Adrenal gland (tissue), 7 donors: ENCODE data around the gene MASTL.

DNA sequence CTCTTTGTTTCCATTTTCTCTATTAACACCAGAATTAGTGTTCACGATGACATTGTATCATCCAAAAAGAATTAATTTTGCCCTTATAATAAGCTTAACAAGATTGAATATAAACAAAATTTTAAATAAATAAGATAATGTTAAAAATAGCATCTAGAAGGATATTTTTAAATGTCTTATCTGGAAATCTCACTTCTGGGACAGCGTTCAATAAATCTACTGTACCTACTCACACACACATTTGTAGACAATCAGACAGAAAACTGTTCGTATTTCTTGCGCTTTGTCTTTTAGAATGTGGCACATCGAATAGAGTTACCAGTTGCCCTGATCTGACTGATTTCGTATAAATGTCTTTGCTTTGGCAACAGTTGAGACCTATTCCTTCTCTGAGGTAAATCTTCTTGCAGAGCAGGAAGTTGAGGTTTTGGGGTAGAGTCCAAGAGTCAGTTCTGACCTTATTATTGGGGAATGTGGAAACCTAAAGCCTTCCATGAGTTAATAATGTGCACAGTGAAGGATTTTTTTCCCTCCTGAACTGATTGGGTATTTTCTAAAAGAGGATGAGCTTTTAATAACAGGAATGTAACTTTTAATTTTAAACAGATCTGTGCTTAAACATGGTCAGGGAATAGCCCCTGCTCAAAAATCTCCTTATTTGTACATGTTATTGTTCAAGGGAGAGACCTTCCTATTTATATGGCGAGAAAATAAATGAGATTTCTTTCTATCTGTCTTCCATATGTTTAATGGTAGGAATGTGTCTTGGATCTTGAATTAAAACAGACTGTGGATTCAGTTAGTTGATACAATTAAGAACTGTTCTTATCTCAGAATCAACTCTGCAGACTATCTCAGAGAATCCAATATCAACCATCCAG, 135.4 kb downstream of the KIAA1217 start:
- PRO-cap, 3 experiments = no peak in any of the 3 experiments
- RAMPAGE, long total RNA, 4 experiments = no peak in any of the 4 experiments
- RRBS = no CpG with 5 or more reads among the region's 7 CpGs

- PRO-cap, 3 experiments = no peak in any of the 3 experiments
- RAMPAGE, long total RNA, 4 experiments = no peak in any of the 4 experiments
- RRBS = no CpG with 5 or more reads among the region's 3 CpGs
These were observed 1.4 kb downstream of the ARHGAP21 start for GRCh38 chr10:24722429-24722496.

DNA sequence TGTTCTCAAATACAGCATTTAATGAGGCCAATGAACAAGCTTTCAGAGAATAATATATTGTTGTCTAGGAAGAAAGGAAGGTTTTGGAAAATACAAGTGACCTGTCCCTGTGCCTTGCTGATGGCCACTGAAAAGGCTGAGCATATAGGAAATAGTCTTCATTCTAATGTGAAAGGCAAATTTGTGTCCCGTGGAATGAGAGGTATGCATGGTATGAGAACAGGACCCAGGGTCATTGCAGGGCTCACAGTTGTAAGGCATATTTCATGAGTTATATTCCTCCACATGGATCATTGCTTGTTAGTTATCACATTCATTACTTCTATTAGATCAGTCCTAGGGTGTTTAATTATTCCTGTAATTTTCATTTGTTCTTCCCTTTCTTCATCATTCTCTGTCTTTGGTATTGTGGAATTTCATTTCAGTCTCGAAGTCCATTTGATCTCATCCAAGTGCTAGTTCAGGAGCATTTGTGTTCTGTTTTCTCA, 39.3 kb upstream of the ARHGAP21 start:
- PRO-cap, 3 experiments = no peak in any of the 3 experiments
- RAMPAGE, long total RNA, 4 experiments = no peak in any of the 4 experiments
- RRBS = no CpG with 5 or more reads among the region's 2 CpGs

- PRO-cap, 3 experiments = peak in 3 of 3 experiments; most common plus-strand start chr10:24873474 (in 1); most common minus-strand start chr10:24873354 (in 3)
- RAMPAGE, long total RNA, 4 experiments = no peak in any of the 4 experiments
- RRBS = no CpG with 5 or more reads among the region's 4 CpGs
These were observed 79.1 kb downstream of the PRTFDC1 start for GRCh38 chr10:24873116-24873853.

- PRO-cap, 3 experiments = no peak in any of the 3 experiments
- RAMPAGE, long total RNA, 4 experiments = no peak in any of the 4 experiments
- RRBS = no CpG with 5 or more reads among the region's 5 CpGs
These were observed 6.2 kb upstream of the PRTFDC1 start for GRCh38 chr10:24958576-24959025.

DNA sequence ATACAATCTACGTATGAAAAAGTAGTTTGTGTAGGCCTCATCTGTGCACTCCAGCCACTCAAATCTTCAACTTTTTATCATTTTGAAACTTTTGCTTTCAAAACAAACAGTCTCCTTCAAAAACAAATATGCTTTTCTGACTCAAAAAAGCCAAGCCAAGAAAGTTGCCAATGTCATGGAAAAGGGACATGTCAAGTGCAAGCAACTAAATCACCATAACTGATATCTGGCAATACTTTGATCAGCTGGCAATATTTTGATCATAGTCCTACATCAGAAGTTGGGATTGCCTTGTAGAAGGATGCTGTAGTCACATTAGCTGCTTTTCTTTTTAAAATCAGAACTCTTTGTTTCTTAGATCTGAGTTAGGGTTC, 13.2 kb downstream of the THNSL1 start:
- PRO-cap, 3 experiments = no peak in any of the 3 experiments
- RAMPAGE, long total RNA, 4 experiments = no peak in any of the 4 experiments
- RRBS = no CpG with 5 or more reads among the region's 1 CpG

DNA sequence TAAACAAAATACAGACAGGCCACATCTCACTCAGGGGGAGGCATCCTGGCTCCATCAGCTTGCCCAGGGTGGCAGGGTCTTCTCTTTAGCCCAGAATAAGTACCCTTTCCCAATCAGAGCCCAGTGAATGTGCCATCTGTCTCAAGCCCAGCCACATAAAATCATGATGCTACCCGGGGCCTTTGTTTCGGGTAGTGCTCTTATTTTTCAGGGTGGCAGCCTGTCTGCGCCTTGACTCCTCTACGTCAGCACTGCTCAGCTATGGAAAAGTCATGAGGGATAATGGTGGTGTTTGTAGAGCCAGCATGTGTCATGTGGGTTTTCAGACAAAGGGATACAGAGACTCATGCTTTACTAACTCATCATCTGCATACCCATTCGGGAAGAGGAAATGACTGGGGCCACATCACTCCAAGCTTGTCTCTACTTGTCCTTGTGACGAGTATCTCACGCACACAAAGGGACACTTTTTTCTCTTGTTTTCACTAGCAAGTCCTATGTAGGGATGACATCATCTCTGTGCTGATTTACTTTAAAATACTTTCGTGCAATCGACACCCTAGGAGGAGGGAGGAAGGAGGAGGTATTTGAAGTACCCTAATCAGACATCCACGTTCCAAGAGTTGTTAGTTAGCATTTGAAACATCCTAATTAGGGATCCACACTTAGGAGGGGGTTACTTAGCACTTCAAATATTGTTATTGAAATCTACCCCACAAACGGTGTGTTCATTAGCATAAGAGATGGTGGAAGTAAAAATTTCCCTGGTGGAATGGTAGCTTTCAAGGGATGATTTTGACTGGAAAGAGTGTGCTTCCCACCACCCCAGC, 51.8 kb downstream of the THNSL1 start:
- PRO-cap, 3 experiments = no peak in any of the 3 experiments
- RAMPAGE, long total RNA, 4 experiments = no peak in any of the 4 experiments
- RRBS = no CpG with 5 or more reads among the region's 11 CpGs

- PRO-cap, 3 experiments = no peak in any of the 3 experiments
- RAMPAGE, long total RNA, 4 experiments = no peak in any of the 4 experiments
- RRBS = no CpG with 5 or more reads among the region's 8 CpGs
These were observed 49.4 kb downstream of the APBB1IP start for GRCh38 chr10:26487460-26487996.

- PRO-cap, 3 experiments = peak in 1 of 3 experiments; most common plus-strand start chr10:26556280 (in 1); most common minus-strand start chr10:26556118 (in 1)
- RAMPAGE, long total RNA, 4 experiments = no peak in any of the 4 experiments
- RRBS = no CpG with 5 or more reads among the region's 10 CpGs
These were observed 117.7 kb downstream of the APBB1IP start for GRCh38 chr10:26555630-26556493.

- PRO-cap, 3 experiments = no peak in any of the 3 experiments
- RAMPAGE, long total RNA, 4 experiments = no peak in any of the 4 experiments
- RRBS = no CpG with 5 or more reads among the region's 1 CpG
These were observed 125.9 kb upstream of the PDSS1 start for GRCh38 chr10:26571592-26571987.

DNA sequence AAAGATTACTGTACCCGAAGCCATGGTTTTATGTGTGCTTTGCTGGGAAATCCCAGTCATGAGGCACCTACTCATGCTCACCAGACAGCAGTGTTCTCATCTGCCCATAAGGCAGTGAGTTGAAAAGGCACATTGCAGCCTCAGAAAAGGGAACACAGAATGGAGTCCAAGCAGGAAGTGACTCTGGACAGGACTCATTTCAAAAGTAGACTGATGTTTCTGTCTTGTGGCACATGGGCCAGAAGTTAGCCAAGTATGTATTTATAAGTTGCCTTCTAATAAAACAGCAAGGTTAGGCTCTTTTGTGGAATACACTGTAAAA, 40.2 kb downstream of the PDSS1 start:
- PRO-cap, 3 experiments = no peak in any of the 3 experiments
- RAMPAGE, long total RNA, 4 experiments = no peak in any of the 4 experiments
- RRBS = no CpG with 5 or more reads among the region's 1 CpG

DNA sequence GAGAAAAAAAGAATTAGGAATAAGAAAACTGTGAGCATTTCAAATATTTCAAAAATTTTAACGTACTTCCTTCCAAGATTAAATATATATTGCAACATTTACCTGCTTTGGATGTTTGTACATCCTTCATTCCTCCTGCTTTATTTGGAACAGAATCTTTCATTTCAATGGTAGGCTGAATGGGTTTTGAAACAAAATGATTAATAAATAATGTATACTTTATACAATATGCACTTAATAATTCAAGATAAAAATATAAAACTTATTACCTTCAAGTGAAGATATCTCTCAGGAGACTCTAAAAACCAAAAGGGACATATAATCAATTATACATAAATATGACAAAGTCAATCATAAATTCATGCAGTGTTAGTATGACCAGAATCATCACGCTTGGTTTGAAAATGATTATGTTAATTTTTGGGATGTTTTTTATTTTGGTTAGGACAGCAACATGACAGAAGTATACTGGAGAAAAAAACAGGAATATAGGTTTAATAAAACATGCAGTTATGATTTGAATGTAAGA, 40.0 kb downstream of the ANKRD26 start:
- PRO-cap, 3 experiments = no peak in any of the 3 experiments
- RAMPAGE, long total RNA, 4 experiments = no peak in any of the 4 experiments
- RRBS = no CpG with 5 or more reads among the region's 2 CpGs

DNA sequence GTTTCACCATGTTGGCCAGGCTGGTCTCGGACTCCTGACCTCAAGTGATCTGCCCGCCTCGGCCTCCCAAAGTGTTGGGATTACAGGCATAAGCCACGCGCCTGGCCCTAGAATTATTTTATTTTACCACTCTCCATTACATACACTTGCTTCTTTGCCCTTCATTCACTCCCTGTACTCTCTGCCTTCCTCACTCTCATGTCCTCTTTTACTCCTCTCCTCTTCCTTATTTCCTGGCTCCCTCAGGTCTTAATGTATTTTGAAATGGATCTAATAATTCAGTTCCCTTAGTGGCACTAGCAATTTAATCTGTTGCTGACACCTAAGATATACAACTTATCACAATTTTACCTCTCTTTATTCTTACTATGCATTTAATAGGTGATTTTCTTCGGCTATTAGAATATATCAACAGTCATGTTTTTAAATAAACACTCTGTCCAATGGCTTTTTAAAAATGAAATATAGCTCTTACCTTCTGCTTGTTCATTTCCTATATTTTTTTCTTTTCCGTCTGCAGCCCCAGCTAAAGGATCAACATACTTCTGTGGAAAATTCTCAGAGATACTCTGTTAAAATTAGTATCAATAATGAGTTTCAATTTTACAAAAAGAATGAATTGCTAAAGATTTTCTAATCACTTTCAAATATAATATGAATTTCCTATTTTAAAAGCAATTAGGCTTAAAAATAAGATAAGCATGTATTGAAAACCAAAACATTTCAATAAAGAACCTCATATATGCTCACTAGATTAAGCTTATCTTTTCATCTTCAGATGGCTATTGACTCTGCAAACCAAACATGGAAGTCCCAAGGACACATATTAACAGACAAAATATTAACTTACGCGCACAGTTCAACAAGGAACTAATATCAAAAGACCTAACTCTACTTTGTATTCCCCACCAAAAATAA, 36.5 kb downstream of the ANKRD26 start:
- PRO-cap, 3 experiments = no peak in any of the 3 experiments
- RAMPAGE, long total RNA, 4 experiments = no peak in any of the 4 experiments
- RRBS = no CpG with 5 or more reads among the region's 9 CpGs

- PRO-cap, 3 experiments = peak in 2 of 3 experiments; most common minus-strand start chr10:27101052 (in 2)
- RAMPAGE, long total RNA, 4 experiments = no peak in any of the 4 experiments
- RRBS = no CpG with 5 or more reads among the region's 15 CpGs
These were observed 671 bp upstream of the ANKRD26 start for GRCh38 chr10:27100887-27101443.

GRCh38 chr10:27154811-27155525, at the start of gene MASTL:
MASTL (plus strand) TSS chr10:27155352.
- PRO-cap, 3 experiments = peak in 3 of 3 experiments; most common plus-strand start chr10:27154965 (in 3); most common minus-strand start chr10:27155016 (in 3)
- RAMPAGE, long total RNA, 4 experiments = start-site peak on the plus strand in 1 of 4 experiments, at chr10:27155296-27155416 at its widest, 11 reads per replicate
- RRBS = no CpG with 5 or more reads among the region's 55 CpGs

GRCh38 chr10:27241786-27242491, 1.3 kb upstream of the ACBD5 start:
- PRO-cap, 3 experiments = peak in 3 of 3 experiments; most common plus-strand start chr10:27242218 (in 2); most common minus-strand start chr10:27241856 (in 3)
- RAMPAGE, long total RNA, 4 experiments = start-site peak on the plus strand in 1 of 4 experiments, at chr10:27242186-27242241 at its widest, 12 reads per replicate; start-site peak on the minus strand in 4 of 4 experiments, at chr10:27242062-27242115 at its widest, 23 to 271 reads per replicate
- RRBS = 1% methylated on average over 33 of the region's 54 CpGs

DNA sequence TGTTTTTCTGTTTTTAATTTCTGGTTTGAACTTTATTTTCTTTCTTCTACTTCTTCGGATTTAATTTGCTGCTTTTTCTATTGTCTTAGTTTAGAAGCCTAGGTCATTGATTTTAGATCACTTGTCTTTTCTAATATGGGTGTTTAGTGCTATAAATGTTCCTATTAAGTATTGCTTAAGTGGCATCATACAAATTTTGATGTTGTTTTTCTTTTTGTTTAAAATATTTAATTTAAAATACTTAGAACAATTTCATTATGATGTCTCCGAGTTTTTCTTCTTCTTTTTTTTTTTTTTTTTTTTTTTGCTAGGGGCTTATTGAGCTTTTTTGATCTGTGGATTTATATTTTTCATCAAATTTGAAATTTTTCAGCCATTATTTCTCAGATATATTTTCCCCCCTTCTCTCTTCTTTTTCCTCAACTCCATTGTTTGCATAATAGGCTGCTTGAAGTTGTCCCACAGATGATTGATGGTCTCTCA, 18.9 kb downstream of the RAB18 start:
- PRO-cap, 3 experiments = no peak in any of the 3 experiments
- RAMPAGE, long total RNA, 4 experiments = no peak in any of the 4 experiments
- RRBS = no CpG with 5 or more reads among the region's 2 CpGs

DNA sequence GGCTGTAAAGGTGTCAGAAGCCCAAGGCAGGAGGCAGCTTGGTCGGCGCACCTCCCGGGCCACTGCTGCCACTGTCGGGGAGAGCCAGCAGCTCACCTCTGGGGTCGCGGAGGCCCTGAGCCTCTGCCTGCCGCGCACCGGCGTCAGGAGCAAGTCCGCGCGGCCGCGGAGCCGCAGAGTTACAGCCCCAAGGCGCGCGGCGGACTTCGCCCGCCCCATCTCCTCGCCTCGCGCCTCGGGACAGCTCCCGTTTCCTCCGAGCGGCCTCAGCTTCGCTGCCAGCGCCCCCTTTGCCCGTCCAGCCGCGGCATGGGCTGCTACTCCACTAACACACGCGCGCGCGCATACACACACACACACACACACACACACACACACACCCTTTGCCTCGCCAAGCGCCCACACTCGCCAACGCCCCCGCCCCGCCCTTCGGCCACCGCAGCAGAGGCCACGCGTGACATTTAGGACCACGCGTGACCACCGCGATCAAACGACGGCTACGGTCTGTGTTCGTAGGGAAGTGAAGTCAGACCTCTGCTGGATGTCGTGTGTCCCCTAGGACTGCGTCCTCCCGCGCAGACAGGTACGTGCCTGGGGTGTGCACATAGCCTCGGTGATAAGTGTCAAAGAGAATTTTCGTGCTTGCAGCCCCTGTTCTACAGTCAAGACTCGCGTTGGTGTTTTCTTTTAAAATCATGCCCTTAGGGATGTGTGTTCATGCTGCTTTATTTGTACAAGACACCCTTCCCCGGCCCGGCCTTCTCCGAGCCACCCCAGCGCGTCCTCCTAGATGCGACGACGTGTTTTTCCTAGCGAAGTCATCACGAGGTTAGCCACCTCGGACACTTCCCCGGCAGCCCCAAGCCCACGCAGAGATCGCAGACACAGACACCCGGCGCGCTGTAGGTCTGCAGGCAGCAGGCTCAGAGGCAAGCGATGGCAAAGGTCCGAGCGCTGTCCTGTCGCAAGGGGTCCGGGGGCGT, 962 bp downstream of the MKX start:
- PRO-cap, 3 experiments = no peak in any of the 3 experiments
- RAMPAGE, long total RNA, 4 experiments = no peak in any of the 4 experiments
- RRBS = 9% methylated on average over 20 of the region's 89 CpGs

DNA sequence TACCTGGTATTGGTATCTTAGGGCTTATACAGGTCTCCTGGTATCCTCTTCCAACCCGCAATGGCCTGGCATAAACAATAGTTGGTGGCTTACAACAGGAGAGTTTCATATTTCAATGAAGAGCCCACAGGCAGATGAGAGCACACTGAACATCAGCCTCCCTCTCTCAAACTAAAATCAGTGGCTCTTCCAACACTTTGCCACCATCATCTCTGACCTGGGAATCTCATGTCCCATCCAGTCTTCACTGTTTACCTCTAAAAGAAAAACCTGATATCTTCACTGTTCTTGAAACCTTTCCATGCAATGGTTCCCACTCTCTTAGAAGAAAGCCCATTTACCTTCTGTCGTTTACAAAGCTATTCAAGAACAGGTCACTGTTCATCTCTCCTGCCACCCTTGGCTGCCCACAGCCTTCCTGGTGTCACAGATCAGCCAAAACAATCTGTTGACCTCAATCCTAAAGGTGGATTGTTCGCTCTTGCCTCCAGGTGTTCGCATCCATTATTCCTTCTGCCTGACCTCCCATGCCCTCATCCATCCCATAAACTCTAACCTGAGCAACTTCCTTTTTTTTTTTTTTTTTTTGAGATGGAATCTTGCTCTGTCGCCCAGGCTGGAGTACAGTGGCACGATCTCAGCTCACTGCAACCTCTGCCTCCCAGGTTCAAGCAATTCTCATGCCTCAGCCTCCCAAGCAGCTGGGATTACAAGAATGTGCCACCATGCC, 106.1 kb downstream of the MPP7 start:
- PRO-cap, 3 experiments = no peak in any of the 3 experiments
- RAMPAGE, long total RNA, 4 experiments = no peak in any of the 4 experiments
- RRBS = no CpG with 5 or more reads among the region's 6 CpGs

DNA sequence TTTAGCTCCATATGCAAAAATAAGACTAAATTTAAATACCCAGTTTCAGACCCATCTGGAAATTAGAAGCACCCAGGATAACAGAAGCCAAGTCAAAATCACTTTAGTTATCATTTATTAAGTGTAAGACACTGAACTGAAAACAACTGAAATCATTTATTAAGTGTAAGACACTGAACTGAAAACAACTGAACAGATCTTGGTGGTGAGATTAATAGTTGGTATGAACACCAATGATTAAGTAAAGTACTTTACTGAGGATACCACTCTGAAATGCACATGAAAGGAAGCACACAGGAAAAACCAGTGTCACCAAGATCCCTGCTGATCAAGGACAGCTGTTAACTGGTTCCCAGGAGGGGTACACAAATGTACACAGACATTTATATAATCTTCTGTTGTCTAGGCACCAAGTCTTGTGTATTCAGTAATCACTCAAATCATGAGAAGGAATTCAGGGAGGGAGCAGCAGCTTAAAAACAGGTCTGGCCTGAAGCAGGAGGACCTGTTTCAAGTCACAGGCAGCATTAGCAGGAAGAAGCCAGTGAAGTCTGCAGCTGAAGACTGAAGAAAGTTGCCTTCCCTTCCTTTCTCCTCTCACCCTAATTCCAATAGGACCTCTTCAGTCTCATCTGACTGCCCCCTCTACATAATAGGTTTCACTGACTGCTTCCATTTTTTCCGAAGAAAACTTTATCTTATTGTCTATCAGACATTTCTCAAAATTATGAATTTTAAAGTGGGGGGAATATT, 18.8 kb downstream of the MPP7 start:
- PRO-cap, 3 experiments = no peak in any of the 3 experiments
- RAMPAGE, long total RNA, 4 experiments = no peak in any of the 4 experiments
- RRBS = no CpG with 5 or more reads among the region's 1 CpG